ENCODE measurements around the genes FOXD3 and UBE2U.

- PRO-cap: bidirectional peak, plus-strand start at chr1:61184595, minus-strand start at chr1:61184243
Measured at GRCh38 chr1:61184523-61184899, 102.2 kb downstream of the NFIA start.

- PRO-cap: no peak
Measured at GRCh38 chr1:61241726-61242500, 159.6 kb downstream of the NFIA start.

DNA sequence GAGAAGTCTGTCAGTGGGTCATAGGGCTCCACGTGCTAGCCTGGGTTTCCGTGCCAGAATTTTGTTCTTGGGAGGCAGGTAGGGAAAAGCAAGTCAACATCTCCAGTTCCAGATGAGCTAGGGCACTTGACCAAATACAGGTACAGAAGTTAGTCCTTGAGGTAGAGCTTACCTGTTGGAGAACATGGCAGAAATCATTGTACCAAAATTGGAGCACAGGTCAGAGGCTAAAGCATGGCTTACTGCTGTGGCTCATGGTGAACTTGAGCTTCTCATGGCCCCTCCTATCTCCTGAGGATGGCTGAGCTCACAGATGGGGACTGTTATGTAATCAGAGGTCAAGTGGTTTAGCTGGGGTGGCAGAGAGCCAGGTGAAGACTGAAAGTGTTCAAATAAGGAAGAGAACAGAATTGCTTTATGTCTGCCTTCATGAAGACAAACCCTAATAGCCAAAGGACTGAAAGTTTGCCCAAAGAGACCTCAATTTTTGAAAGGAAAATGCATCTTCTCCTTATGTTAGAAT is 170.9 kb downstream of the NFIA start:
- PRO-cap: no peak

- PRO-cap: no peak
Measured at GRCh38 chr1:61299377-61299970, 217.1 kb downstream of the NFIA start.

- PRO-cap: no peak
Measured at GRCh38 chr1:61641050-61642202, 83.5 kb downstream of the TM2D1 start.

- PRO-cap: bidirectional peak, plus-strand start at chr1:61743136, minus-strand start at chr1:61743234; unidirectional peak, minus-strand start at chr1:61743343
Measured at GRCh38 chr1:61742997-61743417, 727 bp downstream of the PATJ start.

- PRO-cap: no peak
Measured at GRCh38 chr1:61944211-61944501, 201.9 kb downstream of the PATJ start.

- PRO-cap: bidirectional peak, plus-strand start at chr1:62338181, minus-strand start at chr1:62338027
Measured at GRCh38 chr1:62337613-62338293, 18.5 kb upstream of the KANK4 start.

DNA sequence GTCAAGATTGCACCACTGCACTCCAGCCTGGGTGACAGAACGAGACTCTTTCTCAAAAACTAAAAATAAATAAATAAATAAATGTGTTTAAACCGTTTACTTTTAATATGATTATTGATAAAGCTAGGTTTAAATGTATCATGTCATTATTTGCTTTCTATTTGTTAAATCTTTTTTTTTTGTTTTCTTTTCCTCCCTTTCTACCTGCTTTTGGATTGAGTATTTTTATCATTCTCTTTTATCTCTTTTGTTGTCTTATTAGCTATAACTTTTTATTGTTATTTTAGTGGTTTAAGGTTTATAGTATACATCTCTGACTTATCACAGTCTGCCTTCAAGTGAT is 31.1 kb downstream of the ATG4C start:
- PRO-cap: no peak

DNA sequence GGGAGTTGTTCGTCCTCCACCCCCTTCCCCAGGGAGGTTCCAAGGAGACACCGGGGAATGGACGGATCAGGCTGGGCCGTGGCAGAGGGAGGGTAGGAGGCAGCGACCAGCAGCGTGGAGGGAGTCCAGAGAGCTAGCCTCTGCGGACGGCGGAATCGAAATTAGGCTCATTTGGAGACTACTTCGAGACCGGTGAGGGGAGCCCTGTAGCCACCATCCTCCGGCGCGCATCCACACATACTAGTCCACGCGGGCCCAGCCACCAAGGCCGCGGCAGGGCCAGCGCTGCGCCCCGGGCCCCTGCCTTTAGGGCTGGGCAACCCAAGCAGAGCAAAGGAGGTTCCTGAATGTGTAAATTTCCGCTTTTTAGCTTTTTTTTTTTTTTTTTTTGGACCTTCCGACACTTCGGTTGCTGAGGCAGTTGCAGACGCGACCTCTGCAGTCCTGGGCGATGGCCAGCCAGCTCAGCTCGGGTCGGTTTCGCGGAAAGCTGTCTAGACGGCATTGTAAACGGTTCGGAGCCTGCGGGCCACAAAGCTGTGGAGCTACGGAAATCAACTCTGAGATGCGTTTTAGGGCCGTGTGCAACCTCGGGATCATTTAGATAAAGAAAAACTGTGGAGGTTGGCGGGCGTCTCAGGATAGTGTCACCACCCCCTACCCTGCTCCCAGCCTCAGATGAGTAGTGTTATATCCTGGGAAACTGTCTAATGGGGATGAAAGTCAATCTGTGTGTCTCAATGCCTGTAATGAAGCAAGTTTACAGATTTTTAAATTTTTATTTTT is 2.1 kb upstream of the FOXD3 start:
- PRO-cap: no peak

GRCh38 chr1:63321770-63322932 is at the start of gene FOXD3:
FOXD3 (plus strand) TSS chr1:63322567.
- PRO-cap: unidirectional peak, minus-strand start at chr1:63322175; bidirectional peak, plus-strand start at chr1:63322571, minus-strand start at chr1:63322447

DNA sequence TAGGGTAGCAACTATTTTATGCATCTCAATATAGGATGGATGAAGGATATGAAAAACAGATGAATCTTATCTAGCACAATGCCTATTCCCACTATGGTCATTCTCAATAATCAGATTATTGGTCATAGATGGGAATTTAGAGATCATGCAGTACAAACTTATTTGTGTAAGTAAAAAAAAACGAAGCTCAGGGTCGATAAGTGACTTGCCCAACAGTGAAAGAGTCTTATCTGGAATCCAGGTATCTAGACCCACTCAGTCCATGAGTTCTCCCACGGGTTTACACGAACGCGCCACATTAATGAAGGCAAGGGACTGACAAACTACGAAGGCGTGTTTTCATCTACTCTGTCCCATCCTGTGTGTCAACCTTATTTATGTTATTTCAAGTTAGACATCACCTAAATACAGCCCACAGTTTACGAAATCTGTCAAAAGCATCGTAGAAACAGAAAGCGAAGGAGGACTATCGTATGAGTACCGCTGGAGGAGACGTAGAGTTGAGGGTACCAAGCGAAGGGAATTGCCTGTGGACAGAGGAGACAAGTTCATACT is 475 bp downstream of the ITGB3BP start:
- PRO-cap: no peak

GRCh38 chr1:63661925-63662645 is 68.9 kb downstream of the PGM1 start:
- PRO-cap: no peak

DNA sequence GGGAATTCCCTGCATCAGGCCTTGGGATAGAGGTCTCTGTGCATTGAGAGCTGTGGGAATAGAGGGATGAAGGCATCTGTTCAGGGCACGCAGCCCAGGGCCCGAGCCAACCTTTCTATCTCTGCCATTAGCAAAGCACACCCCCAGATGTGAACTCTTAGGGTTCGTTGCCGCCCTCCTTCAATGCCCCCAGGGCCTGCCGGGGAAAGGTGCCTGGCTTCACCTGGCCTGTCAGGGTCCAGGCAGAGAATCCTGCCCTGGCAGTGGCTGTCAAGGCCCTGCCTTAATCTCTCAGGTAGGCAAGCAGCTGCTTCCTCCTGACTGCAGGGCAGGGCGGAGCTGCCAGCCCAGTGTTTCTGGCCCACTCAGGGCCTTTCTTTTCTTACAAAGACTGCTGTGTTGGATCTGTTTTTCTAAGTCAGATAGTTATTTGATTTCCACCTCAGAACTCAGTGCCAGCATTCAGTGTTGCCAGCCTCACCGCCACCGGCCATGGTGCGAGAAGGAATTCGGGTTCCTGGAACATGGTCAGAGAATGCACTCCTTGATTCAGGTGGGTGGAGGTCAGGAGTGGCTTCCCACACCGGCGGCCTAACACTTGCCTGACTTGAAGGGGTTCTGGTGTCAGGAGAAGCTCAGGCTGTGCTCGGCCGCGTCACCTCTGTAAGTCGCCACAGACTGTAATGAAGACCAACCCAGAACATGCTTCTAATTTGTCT is 76.2 kb downstream of the PGM1 start:
- PRO-cap: unidirectional peak, plus-strand start at position 445 of the sequence

- PRO-cap: no peak
Measured at GRCh38 chr1:63782363-63783327, 8.8 kb downstream of the ROR1 start.

DNA sequence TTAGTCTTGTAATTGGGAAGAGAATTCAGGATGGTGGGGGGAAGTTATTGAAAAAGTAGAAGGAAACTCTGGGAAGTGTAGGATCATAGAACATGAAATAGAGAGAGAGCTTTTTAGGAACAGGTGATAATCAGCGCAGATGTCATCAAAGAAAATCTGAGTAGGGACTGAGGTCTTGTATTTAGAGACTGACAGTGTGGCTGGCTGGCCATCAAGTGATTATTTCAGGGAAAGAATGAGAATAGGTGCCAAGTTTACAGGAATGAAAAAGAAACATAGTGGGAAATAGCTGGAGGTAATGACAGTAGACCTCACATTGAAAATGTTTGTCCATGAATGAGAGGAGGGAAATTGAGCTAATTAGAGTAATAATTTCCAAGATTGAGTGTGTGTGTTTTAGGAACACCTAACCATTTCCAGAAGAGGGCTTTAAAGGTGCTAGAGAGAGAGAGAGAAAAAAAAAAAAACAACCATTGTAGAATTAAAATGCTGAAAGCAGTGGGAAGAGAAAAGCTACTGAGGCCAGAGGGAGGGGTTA is 120.2 kb upstream of the UBE2U start:
- PRO-cap: no peak

GRCh38 chr1:64203289-64203887 is at the start of gene UBE2U:
UBE2U (plus strand) TSS chr1:64203623.
- PRO-cap: no peak

DNA sequence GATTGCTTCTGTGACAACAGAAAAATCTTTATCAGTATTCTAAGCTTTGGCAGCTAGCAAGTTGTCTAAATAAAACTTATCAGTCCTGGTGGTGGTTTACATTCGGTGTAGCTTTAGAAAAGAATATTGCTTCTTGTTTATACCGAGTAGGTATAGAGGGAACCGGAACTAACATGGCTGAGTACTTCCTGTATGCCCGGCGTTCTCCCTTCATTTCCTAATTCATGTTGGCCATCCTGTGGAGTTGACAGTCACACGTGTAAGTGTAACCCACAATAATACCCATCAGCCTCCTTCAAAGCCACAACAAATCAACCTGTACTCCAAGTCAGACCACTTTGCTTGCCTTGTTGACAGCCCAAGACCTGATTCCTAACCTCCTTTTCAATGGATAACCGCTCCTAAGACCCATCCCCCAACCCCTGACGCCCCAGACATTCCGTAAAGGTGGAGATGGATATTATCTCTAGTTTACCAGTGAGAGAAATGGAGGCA is 42.0 kb downstream of the UBE2U start:
- PRO-cap: no peak

- PRO-cap: no peak
Measured at GRCh38 chr1:64320444-64320643, 116.9 kb downstream of the UBE2U start.

DNA sequence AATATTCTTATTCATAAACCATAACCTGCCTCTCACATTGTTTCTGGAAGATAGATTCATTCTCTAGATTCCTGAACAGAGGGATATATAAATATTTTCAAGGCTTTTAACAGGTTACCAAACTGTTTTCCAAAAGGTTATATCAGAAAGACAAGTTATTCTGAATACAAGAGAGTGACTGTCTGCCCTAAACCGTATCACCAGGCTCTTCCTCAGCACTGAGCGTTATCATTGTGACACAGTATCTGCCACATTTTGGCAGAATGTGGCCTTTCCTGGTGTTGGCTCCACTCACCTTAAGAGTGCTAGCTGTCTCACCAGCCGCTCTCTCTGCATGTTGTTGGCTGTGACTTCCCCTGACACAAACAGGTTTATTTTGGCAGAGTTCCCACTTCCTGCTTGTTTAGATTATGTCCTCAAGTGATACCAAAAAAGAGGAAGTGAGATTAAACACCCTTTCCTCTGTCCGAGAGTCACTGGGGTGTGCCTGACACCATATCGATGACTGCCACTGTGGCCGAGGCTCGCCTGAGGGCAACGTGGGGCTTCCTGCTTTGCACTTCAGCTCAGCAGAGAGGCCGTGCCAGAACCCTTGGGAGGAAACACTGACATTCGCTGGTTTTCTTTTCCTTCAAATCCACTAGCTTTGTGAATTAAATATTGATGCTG is 102.3 kb downstream of the JAK1 start:
- PRO-cap: bidirectional peak, plus-strand start at position 511 of the sequence, minus-strand start at position 331 of the sequence